ENCODE measurements around a stretch of chr19.

DNA sequence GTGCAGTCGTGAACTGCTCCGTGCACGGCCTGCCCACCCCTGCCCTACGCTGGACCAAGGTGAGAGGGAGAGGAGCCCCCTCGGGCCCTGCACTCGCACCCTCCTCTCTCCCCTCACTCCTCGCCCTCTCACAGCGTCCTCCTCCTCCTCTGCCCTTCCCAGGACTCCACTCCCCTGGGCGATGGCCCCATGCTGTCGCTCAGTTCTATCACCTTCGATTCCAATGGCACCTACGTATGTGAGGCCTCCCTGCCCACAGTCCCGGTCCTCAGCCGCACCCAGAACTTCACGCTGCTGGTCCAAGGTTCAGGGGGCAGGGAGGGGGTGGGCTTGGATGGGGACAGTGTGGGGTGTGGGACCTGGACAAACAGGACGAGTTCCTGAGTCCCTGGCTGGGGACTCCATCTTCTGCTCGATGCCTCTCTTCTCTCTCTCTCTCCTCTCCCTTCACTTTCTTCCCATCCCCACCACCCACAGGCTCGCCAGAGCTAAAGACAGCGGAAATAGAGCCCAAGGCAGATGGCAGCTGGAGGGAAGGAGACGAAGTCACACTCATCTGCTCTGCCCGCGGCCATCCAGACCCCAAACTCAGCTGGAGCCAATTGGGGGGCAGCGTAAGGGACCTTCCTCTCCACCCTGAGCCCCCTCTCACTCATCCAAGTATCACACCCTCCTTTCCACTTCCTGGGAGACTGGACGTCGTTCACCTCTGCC, 9.8 kb downstream of the BCAM start:
- PRO-cap, result no peak

GRCh38 chr19:44849456-44849967, 3.4 kb downstream of the NECTIN2 start:
- PRO-cap, result no peak

- PRO-cap, result no peak
These were observed 3.9 kb downstream of the CLPTM1 start for GRCh38 chr19:44959104-44959413.

- PRO-cap, result unidirectional peak, plus-strand start at chr19:44987403
These were observed 14.1 kb upstream of the RELB start for GRCh38 chr19:44987108-44987602.

- PRO-cap, result no peak
These were observed 1.2 kb downstream of the ZNF296 start for GRCh38 chr19:45075086-45075482.

- PRO-cap, result unidirectional peak, plus-strand start at chr19:45273307; bidirectional peak, plus-strand start at chr19:45273338, minus-strand start at chr19:45273327; unidirectional peak, plus-strand start at chr19:45273338; unidirectional peak, plus-strand start at chr19:45273361
These were observed 22.1 kb downstream of the MARK4 start for GRCh38 chr19:45273191-45273628.

DNA sequence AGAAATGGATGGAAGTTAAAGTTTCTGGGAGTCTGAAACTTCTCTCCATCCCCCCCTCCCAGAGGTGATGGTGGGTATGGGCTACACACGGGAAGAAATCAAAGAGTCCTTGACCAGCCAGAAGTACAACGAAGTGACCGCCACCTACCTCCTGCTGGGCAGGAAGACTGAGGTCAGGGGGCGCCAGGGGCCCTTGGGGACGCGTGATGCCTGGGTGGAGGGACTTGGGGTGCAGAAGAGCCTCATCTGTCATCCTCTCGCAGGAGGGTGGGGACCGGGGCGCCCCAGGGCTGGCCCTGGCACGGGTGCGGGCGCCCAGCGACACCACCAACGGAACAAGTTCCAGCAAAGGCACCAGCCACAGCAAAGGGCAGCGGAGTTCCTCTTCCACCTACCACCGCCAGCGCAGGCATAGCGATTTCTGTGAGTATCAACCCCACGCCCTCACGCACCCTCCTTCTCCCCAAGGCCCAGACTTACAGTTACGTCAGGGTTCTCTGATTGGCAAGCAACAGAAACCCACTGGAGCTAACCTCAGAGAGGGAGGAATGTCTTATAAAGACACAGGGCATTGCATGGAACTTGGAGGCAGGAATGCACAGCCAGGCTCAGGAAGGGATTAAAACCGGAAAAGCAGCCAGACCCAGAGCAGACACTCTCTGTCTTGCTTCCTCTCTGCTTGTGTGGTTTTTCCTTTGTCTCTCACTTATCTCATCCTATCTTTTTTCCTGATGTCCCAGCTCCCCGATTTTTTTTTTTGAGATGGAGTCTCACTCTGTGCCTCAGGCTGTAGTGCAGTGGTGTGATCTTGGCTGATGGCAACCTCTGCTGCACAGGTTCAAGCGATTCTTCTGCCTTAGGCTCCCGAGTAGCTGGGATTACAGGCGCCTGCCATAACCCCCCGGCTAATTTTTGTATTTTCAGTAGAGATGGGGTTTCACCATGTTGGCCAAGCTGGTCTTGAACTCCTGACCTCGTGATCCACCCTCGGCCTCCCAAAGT, 29.5 kb downstream of the MARK4 start:
- PRO-cap, result bidirectional peak, plus-strand start at position 376 of the sequence, minus-strand start at position 337 of the sequence; bidirectional peak, plus-strand start at position 412 of the sequence, minus-strand start at position 432 of the sequence

- PRO-cap, result no peak
These were observed 25.0 kb downstream of the CKM start for GRCh38 chr19:45297492-45298207.

DNA sequence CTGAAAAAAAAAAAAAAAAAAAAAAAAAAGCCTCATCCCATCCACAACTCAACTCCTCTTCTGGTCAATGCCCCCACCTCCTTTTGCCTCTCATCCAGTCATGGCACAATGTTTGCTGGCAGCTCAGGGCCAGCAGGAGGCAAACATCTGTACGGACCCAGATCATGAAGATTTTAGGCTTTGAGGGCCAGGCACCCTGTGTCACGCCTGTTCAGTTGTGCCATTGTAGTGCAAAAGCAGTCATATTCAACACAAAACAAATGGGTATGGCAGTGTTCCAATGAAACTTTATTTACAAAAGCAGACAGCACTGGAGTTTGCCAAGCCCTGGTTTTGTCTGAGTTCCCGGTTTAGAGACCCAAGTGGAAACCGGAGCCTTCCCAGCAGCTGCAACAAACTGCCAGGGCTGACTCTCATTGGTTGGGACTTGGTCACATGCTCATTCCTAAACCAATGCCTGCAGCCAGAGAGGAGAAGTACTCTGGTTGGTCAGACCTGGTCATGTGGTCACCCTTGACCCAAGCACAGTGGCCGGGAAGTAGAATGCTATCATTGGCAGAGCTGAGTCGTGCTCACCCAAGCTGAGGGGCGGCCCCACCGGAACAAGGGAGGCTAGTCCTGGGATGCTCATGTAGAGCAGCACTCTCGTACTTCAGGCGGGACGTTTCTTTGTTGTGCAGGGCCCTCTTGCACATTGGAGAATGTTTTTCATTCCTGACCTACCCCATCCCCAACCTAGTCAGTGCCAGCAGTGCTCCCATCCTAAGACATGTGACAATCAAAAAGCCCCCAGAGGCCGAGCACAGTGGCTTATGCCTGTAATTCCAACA, 22.1 kb downstream of the CKM start:
- PRO-cap, result no peak

DNA sequence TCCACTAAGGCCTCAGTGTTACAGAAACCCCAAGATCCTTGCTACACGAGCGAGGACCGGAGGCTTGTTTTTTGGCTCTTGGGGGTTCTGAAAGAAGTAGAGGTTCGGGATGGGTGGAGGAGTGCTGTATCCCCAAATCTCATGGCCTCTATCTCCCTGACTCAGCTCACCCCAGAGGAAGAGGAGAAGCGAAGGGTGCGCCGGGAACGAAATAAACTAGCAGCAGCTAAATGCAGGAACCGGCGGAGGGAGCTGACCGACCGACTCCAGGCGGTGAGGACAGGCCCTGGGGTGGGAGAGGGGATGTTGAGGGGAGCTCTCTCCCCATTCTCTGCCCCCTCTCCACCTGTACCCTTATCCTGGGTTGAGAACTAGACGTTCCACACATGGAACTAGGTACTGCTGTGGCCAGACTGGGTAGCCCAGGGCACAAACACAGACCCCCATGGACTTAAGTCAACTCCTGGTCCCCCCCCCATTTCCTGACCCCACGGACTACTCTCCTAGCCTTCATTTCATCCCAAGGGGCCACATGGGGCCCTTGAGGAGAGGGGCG, 3.3 kb downstream of the FOSB start:
- PRO-cap, result no peak

DNA sequence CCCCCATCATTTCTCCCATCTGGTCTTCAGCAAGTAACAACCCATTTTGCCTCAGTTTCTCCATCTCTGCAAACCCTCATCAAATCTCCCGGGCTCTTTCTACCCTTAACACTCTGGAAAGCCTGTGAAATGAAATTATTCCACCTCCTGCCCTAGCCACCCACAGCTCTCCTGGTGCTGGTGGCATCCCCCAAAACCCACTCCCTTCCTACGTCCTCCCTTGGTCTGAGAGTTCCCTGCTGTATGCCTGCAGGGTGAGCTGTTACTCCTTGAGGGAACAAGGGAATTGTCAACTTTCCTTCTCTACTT, 3.7 kb downstream of the FOSB start:
- PRO-cap, result no peak

GRCh38 chr19:45472250-45472419, 4.3 kb downstream of the FOSB start:
- PRO-cap, result no peak

DNA sequence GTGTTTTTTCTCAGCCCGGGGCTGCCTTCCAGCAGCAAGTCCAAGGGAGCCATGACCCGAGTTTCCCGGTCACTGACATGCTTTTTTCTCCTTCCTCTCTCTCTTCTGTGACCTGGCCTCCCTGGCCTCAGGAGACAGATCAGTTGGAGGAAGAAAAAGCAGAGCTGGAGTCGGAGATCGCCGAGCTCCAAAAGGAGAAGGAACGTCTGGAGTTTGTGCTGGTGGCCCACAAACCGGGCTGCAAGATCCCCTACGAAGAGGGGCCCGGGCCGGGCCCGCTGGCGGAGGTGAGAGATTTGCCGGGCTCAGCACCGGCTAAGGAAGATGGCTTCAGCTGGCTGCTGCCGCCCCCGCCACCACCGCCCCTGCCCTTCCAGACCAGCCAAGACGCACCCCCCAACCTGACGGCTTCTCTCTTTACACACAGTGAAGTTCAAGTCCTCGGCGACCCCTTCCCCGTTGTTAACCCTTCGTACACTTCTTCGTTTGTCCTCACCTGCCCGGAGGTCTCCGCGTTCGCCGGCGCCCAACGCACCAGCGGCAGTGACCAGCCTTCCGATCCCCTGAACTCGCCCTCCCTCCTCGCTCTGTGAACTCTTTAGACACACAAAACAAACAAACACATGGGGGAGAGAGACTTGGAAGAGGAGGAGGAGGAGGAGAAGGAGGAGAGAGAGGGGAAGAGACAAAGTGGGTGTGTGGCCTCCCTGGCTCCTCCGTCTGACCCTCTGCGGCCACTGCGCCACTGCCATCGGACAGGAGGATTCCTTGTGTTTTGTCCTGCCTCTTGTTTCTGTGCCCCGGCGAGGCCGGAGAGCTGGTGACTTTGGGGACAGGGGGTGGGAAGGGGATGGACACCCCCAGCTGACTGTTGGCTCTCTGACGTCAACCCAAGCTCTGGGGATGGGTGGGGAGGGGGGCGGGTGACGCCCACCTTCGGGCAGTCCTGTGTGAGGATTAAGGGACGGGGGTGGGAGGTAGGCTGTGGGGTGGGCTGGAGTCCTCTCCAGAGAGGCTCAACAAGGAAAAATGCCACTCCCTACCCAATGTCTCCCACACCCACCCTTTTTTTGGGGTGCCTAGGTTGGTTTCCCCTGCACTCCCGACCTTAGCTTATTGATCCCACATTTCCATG, 5.0 kb downstream of the FOSB start:
- PRO-cap, result unidirectional peak, plus-strand start at position 137 of the sequence; unidirectional peak, minus-strand start at position 571 of the sequence

GRCh38 chr19:45477640-45478355, 10.0 kb downstream of the FOSB start:
- PRO-cap, result no peak

DNA sequence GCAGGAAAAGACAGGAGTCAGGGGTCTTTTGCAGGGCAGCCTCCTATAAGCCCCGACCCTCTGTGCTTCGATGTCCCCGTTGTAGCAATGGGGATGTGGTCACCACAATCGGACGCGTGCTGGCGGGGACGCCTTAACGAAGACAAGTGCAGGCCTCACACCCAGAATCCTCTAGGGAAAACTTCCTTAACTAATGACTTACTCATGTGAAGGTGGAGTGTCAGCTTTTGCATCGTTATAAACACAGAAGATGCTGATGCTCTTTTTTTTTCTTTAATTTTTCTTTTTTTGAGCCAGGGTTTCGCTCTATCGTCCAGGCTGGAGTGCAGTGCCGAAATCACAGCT, 22.2 kb downstream of the VASP start:
- PRO-cap, result no peak

- PRO-cap, result no peak
These were observed 3.2 kb upstream of the OPA3 start for GRCh38 chr19:45587792-45588309.

DNA sequence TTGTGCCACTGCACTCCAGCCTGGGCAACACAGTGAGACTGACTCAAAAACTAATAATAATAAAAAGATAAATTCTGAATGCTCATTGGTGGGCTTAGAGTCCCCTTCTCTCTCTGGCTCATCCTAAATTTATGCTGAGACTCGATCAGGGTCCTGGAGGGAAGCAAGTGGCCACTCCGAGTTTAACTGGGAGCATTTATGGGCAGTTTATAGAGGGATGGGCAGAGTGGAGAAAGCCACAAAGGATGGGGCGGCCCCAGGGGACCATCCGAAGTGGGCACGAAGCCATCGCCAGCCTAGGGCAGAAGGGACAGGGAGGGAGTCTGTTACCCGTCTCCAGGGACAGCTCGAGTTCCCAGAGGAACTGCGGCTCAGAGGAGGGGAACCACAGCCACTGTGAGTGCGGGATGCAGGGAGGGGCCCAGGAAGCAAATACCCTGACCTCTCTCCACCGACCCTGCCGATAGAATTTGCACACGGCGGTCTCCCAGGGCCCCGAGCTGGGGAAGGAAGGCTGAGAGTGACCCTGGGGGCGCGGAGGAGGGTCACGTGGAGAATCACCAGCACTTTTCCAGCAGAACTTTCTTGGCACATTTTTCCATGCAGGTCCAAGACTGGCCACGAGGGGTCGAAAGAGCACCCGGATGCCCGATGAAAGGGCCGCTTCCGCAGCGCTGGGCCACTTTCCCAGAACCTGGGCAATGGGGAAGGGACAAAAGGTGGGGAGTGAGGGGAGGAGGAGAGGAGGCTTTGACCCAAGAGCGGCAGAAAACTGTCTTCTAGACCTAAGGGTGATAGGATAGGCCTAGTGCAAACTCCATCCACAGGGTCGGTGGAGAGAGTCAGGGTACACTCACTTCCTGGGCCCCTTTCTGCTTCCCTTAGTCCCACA, 5.0 kb upstream of the GPR4 start:
- PRO-cap, result no peak

GRCh38 chr19:45829802-45830671, 14.9 kb upstream of the RSPH6A start:
- PRO-cap, result no peak

DNA sequence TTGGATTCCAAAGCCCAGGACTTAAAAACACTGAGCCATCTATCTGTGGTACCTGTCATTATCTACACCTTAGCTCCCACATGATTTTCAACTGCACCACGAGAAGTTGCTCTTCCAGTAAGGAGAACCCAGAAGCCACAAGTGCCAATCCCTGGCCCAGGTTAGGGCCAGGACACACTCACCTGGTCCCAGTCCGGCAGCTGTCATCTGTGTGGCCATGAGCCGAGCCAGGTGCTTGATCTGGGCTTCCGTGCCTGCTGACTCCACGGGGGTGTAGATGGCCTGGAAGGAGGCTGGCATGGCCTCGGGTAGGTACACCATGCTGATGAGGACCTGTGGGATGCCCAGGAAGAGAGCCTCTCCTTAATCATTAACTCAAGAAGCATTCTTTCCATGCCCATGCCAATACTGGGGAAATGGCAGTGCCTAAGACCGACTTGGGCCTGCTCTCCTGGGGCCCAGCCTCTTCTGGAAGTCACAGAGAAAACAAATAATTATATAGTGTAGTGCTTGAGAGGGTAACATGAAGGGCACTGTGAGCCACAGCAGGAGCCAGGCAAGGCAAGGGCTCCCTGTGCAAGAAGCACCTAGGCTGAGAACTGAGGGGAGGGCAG, 19.9 kb upstream of the RSPH6A start:
- PRO-cap, result no peak

DNA sequence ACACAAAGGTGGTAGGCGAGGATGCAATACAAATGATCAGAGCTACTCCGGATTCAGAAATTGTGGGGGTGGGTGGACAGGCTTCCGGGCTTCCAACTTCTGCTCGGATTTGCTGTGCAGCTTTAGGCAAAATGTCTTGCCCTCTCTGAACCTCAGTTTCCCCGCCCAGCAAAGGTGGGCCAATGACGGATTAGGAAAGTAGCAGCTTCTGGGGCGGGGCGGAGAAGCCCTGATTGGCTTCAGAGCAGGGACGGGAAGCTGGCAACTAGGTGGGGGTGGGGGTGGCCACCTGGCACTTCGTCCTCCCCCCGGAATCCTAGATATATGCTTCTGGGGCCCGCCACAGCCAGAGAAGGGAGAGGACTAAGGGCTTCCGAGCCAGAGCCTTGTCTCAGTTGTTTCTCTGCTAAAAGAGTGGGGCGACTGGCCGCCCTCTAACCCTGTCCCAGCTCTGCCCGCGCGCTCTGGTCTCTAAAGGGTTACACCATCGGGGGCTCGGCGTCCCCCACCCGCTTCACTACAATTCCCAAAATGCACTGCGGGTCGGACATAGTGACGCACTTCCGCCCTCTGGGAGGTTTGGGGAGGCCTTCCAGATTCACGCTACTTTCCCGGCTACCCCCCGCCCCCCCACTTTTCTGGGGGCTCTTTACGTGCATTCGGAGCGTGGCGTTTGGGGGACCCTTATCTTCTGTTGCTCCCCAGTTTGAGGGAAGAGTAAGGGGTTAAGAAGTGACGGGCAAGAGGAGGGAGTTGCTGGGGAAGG, 575 bp upstream of the IRF2BP1 start:
- PRO-cap, result bidirectional peak, plus-strand start at position 349 of the sequence, minus-strand start at position 105 of the sequence; bidirectional peak, plus-strand start at position 576 of the sequence, minus-strand start at position 576 of the sequence; unidirectional peak, minus-strand start at position 648 of the sequence

Data from left lobe of liver (tissue), 1 donor.